Tongue (tissue), 2 donors: Measurements from ENCODE around the genes TADA1 and CREG1.

GRCh38 chr1:166844153-166845056, 5.1 kb downstream of the POGK start:
- RAMPAGE, long total RNA, result no peak

- RAMPAGE, long total RNA, result start-site peak on the minus strand at chr1:166876239-166876259, 47 and 37 reads in 2 replicates
Observed at GRCh38 chr1:166876141-166876793, at the start of gene TADA1. Gene TADA1 (minus strand): TSS chr1:166876264.

GRCh38 chr1:166947438-166948109, 27.8 kb downstream of the ILDR2 start:
- RAMPAGE, long total RNA, result no peak

DNA sequence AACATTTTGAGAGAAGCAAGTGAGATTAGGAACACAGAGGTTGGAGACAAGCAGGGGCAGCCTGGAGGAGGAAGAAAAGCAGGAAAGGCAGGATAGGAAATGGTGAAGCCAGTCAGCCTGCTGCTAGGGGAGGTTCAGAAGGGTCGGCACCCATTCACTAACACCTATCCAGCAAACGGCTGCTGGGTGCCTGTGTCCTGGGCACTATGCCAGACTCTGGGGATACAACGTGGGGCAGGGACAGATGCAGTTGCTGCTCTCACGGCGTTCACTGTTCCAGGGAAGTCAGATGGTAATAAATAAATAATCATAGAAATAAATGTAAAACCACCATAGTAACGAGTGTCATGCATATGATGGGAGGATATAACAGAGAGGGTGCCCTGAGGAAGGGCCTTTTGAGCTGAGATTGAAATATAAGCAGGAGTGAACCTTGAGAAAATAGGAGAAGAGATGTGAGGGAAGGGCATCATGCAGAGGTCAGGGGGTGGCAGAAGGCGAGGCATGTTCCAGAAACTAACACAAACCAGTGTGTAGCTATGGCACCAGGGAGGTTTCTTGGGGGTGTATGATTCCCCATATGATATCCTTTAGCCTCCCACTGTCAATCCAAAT, 6.8 kb downstream of the GPA33 start:
- RAMPAGE, long total RNA, result no peak

GRCh38 chr1:167221839-167222779, 1.4 kb downstream of the POU2F1 start:
- RAMPAGE, long total RNA, result no peak

DNA sequence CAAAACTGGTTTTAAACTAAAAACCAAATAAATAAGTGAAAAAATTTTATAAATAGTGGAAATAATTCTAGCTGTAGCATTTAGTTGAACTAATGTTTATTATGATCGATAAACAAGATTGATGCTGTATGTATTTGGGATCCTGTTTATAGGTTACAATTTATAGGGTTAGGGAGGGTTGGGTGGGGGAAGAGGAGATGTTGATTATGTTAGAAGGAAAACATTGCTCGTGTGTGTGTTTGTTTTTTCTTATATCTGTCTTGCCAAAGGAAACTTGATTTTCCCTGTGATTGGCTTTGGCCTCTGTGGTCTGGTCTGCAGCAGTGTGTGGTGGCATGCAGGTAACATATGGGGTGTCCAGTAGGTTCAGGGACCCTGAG, 96.6 kb downstream of the CD247 start:
- RAMPAGE, long total RNA, result no peak

DNA sequence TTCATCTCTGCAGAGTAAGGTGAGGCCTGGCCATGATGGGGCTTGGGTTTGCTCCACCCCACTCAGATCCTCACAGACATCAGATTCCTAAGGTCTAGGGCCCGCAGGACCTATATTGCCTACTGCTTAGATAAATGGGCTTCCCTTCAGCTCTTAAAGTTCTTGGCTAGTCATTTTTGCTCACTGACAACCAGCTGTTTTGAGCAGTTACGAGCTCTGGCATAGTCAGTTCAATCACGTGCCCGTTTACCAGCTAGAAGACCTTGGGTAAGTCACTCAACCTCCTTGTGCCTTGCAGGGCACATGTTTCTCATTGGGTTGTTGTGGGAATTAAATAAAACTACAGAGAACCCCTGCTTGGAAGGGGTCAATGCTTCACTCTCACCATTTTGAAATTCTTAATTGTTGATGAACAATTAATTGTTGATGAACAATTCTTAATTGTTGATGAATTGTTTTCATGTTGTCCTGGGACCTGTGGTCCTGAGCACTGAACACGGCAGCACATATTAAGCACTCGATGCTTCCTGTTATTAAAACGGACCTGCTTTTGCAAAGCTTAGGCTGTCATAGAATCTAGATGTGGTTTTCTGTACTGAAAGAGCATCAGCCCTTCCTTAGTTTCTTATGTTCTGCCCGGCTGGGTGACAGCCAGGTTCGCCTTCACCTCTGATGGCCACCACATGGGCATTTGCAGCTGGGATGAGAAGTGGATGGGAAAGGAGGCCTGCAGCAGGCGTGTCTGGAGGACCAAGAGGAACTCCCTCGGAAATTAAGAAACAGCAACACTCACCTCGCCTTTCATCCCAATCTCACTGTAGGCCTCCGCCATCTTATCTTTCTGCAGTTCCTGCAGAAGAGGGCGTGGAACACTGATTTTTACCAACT, 84.9 kb downstream of the CD247 start:
- RAMPAGE, long total RNA, result no peak

GRCh38 chr1:167434117-167434496, 84.2 kb downstream of the CD247 start:
- RAMPAGE, long total RNA, result no peak

DNA sequence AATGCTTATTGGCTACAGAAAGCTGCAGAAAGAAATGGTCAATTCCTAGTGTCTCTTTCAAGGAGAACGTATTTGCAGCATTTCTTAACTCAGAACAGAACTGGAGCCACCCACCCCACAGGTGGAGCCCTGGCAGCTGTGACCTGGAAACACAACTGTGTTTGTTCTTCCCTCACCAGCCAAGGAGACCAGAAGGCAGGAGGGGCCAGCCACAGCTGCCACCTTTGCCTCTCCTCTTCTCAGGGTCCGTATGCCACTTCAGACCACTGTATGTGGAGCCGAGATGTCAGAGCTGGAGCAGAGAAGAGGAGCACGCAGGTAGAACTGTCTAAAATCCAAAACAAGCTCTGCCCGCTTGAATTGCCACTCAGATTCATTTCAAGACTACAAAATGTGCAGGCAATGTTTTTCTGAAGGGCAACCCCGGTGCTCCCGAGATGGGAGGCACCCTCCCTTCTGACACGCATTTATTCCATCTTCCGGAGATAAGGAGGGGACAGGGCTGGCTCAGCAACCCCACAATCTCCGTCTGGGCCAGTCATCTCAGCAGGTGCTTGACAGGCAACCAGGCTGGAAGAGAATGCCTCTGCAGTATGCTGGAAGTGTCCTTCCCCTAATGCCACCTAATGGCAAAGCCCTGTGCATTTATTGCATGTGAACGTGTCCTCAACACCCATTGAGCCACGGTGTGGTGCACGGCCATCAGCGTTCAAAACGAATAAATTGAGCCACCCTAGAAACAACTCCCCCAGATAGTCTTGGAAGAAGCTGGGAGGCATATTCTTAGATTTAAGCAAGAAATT, 16.6 kb downstream of the CD247 start:
- RAMPAGE, long total RNA, result no peak

DNA sequence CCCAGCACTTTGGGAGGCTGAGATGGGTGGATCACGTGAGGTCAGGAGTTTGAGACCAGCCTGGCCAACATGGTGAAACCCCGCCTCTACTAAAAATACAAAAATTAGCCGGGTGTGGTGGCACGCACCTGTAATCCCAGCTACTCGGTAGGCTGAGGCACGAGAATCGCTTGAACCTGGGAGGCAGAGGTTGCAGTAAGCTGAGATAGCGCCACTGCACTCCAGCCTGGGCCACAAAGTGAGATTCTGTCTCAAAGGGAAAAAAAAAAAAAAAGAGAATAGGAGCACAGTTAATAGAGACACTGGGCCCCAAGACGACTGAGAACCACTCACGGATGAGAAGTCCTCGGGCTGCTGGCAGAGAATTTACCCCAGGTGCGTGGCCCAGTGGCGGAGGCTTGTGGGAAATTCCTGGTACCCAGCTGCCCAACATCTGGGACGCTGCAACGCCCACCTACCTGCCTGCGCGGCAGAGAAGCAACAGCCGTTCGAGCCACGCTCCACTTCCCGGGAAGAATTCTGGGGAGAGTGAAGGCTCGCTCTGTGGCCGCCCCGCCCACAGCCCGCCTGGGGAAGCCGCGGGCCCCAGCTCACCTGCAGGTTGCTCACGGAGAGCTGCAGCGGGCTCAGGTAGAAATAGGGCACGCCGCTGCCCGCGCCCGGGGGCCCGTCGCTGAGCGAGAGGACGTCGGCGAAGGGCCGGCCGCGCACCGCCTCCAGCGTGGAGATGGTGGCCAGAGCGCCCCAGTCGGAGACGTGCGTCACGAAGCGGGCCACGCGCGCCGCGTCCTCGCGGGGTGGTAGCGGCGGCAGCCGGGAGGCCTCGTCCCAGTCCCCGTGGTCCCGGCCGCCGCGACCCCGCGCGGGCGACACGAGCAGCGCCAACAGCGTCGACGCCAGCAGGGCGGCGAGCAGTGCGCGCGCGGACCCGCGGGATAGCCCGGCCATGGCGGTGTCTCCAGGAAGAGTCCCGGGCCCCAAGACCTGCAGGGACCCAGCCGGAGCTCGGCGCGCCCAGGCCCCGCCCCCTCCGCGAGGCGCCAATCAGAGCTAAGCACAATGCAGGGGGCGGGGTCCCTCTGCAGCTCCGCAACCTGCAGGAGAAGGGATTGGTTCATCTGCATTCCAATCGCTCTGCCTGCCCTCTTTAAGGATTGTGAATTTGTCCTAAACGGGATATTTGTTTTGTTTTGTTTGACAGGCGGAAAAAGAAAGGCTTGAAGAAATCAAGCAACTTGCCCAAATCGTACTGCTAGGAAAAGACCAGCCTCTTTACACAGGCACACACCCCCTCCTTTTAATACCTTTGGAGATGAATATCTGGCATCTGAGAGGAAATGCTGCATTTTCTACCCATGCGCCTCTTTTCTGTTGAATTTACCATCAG, at the start of gene CREG1:
Gene CREG1 (minus strand): TSS at position 969 of the 1,387 bp plus-strand sequence.
- RAMPAGE, long total RNA, result no peak

DNA sequence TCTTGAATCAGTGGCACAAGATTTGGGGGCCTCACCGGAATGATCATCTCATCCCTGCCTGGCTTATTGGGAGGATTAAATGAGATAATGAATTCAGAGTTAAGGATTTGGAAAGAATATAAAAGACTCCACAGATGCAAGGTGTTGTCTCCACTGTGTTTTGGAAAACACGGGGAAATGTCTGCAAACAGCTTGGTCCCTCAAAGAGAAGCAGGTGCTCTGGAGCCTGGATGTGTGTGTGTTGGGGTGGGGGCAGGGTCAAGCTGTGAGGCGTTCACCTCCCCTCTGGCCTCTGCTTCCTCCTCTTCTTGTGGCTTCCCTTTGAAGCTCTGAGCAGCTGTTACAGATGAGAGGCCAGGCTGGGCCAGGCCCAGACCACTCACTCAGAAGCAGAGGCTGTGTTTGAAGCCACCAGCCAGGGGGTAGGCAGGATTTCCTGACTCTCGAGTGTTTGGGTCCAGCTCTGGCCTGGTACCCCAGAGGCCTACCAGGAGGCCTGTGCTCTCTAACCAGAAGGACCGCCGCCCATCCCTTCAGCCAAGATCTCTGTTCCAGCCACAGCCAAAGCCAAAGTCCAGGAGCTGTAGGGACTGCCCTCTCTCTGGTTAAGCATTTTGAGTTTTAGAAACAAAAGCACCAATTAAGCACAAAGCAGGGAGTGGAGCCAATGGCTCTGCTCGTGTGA, 20.2 kb downstream of the RCSD1 start:
- RAMPAGE, long total RNA, result no peak

GRCh38 chr1:167683504-167684909, 37.8 kb upstream of the MPZL1 start:
- RAMPAGE, long total RNA, result no peak

DNA sequence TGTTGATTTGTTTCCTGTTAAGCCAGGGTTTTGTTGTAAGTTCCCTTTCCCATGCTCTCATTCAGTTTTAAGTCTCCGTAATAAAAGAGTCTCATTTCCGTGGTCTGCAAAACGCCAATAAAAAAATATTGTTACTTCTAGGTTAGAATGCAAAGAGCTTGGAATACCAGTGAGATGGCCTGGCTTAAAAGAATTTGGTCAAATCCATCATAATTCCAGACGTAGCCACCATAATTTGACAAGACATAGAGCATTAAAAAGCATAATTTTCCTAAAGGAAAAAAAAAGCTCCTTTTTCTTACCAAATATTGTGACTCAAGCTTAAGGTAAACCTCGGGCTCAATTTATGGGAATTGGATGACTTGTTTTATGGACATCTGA, 909 bp downstream of the MPZL1 start:
- RAMPAGE, long total RNA, result no peak

DNA sequence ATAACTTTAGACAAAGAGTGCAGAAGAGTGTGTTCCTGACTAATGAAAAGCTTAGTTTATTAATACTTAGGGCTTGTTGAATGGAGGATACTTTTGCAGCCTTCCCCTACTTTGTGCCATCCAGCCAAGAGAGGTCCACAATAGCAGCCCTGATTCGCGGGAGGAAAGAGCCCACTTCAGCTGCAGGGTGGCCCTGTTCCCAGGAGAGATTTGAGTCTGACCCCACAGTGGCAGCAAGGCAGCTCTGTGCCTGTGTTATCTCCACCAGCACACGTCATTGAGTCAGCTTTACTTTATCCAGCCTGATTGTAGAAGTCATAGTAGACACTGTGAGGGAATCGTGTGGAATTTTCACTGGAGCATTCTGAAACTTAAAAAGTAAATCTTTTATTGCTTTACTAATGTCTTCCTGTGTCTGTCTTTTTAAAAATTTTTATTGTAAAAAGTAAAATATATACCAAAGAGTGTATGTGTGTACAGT, 35.2 kb downstream of the MPZL1 start:
- RAMPAGE, long total RNA, result no peak

GRCh38 chr1:167765520-167765834, 43.7 kb downstream of the MPZL1 start:
- RAMPAGE, long total RNA, result no peak

GRCh38 chr1:167772935-167773653, 51.3 kb downstream of the MPZL1 start:
- RAMPAGE, long total RNA, result no peak

DNA sequence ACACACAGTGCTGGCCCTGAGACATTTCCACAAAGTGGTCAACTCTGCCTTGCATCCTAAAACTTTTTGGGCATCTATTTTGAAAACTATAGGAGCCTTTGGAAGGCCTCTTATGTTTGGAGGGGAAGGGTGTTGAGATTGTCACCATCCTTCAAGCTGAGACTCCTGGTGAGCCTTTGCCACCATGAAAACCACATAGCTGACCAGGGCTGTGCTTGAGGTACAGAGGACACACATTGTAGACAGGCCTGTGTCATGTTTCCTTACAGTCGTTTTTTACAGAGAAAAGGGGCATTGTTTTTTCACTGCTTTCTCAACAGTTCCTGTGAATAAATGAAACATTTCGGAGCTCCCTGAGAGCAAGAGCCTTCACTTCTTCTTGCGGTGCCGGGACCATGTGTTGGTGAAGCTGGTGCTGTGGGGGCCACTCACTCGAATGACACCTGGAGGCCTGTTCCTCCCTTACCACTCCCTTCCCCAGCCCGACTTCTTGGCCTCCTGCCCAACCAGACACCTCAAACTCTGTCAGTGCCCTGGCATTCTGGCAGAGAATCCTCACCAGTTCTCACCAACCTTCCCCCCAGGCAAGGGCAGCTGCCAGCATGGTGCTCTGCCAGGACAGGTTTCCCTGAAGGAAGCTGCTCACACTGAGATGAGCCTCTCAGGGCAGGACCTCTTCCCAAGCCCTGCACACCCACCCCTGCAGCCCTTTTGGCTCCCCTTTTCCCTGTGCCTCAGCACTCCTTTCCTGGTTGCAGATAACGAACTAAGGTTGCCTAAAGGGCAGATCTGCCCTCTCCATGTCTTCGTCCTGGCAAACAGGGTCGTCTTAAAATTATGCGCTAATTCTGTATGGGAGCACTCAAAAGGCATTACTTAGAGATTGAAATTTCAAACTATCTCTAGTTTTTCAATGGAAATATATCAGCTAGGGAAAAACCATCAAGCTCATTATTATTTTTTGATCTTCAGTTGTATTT, 68.3 kb downstream of the MPZL1 start:
- RAMPAGE, long total RNA, result no peak

DNA sequence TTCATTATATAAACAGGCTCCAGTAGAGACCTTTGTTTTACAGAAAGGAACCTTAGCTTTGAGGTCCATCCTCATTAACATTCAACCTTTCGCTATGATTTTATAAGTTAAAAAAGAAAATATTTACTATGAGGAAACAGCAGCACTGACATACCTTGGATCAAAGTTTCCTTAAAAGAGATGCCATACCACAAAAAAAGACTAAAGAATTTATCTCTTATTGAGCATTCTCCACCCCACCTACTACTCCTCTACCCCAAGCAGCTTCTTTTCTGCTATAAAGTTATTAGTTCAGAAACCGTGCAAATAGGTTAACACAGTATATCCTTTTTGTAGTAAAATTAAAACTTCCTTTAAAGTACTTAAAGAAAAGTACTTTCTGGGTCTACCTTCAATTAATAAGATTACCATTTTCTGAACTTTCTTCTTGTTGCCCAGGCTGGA, 1.1 kb upstream of the ADCY10 start:
- RAMPAGE, long total RNA, result no peak

- RAMPAGE, long total RNA, result no peak
Observed at GRCh38 chr1:167934890-167935812, 1.3 kb upstream of the DCAF6 start.

- RAMPAGE, long total RNA, result no peak
Observed at GRCh38 chr1:168004491-168004809, 67.6 kb upstream of the MPC2 start.